Colic lymph node (tissue), 1 donor: ENCODE measurements around a stretch of chr7.

DNA sequence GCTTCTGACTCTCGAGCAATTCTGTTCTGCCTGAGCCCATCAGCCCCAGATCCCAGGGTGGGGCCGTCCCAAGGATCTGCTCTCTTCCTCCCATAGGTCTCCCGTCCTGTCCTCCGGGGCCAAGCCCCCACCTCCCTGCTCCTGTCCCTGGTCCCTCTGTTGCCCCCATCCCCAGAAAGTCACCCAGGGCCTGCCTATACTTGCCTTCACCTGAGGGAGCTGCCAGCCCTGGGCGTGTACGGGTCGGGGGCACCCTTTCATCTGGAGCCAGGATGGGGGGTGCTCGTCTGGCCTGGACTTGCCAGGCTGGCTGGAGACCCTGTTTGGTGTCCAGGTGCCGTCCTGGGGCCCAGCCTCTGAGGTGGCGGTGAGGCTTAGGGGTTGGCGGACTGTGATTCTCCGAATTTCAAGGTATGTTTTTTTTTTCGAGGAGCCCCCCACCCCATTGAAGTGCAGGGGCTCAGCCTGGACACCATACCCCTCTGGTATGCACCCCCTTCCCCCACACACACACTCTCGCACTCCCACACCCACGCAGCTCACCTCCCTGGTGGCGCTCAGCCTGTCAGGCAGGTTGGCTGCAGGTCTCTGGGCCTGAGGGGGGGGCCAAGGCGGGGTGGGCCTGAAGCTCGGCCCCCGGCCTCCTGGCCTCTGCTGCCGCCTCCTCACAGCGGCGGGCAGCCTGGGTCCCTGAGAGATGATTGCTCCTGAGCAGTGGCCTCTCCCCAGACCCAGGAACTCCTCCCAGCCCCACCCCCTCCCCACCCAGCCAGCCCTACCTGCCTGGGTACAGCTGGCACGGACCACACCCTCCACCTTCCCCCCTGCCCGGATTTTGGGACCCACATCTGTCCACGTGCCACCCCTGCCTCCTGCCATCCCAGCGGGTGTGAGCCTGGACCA is 4.4 kb upstream of the TMEM184A start:
- PRO-cap = no peak

GRCh38 chr7:1713583-1714291 is 43.7 kb downstream of the ELFN1 start:
- PRO-cap = no peak

- PRO-cap = no peak
These were observed 192.3 kb downstream of the ELFN1 start for GRCh38 chr7:1862191-1863000.

- PRO-cap = no peak
These were observed 249.6 kb downstream of the ELFN1 start for GRCh38 chr7:1919536-1920241.

GRCh38 chr7:1931260-1931761 is 261.2 kb downstream of the ELFN1 start:
- PRO-cap = no peak

GRCh38 chr7:1999516-1999877 is 233.2 kb downstream of the MAD1L1 start:
- PRO-cap = no peak

- PRO-cap = no peak
These were observed 153.0 kb downstream of the MAD1L1 start for GRCh38 chr7:2079485-2080468.

GRCh38 chr7:2082124-2082761 is 150.5 kb downstream of the MAD1L1 start:
- PRO-cap = no peak

DNA sequence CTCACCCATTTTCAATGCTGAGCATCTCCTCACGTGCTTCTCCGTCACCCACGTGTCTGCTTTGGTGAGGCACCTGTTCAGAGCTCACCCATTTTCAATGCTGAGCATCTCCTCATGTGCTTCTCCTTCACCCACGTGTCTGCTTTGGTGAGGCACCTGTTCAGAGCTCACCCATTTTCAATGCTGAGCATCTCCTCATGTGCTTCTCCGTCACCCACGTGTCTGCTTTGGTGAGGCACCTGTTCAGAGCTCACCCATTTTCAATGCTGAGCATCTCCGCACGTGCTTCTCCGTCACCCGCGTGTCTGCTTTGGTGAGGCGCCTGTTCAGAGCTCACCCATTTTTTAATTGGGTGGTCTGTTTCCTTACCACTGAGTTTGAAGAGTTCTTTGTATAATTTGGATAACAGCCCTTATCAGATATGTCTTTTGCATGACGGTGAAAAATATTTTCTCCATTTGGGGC is 99.7 kb downstream of the MAD1L1 start:
- PRO-cap = no peak

- PRO-cap = no peak
These were observed 2.2 kb upstream of the MAD1L1 start for GRCh38 chr7:2234755-2235474.

- PRO-cap = no peak
These were observed 25.0 kb downstream of the GRIFIN start for GRCh38 chr7:2451122-2451770.

- PRO-cap = unidirectional peak, plus-strand start at chr7:2529902
These were observed 9.8 kb downstream of the LFNG start for GRCh38 chr7:2529053-2530044.

GRCh38 chr7:2542254-2543433 is 12.7 kb downstream of the BRAT1 start:
- PRO-cap = no peak

DNA sequence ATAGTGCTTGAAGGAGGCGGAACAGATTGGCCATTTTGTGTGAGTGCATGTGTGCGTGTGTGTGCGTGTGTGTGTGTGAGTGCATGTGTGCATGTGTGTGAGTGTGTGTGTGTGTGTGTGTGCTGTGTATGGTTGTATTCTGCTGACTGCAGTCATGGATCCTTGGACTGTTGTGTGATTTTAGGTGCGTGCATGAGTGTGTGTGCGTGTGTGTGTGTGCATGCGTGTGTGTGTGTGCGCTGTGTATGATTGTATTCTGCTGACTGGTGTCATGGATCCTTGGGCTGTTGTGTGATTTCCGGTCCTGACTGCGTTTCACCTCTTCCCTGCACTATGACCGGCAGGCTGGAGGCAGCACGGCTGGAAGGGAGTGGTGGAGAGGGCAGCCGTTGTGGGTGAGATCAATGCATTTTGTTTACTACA is 6.3 kb downstream of the IQCE start:
- PRO-cap = no peak

DNA sequence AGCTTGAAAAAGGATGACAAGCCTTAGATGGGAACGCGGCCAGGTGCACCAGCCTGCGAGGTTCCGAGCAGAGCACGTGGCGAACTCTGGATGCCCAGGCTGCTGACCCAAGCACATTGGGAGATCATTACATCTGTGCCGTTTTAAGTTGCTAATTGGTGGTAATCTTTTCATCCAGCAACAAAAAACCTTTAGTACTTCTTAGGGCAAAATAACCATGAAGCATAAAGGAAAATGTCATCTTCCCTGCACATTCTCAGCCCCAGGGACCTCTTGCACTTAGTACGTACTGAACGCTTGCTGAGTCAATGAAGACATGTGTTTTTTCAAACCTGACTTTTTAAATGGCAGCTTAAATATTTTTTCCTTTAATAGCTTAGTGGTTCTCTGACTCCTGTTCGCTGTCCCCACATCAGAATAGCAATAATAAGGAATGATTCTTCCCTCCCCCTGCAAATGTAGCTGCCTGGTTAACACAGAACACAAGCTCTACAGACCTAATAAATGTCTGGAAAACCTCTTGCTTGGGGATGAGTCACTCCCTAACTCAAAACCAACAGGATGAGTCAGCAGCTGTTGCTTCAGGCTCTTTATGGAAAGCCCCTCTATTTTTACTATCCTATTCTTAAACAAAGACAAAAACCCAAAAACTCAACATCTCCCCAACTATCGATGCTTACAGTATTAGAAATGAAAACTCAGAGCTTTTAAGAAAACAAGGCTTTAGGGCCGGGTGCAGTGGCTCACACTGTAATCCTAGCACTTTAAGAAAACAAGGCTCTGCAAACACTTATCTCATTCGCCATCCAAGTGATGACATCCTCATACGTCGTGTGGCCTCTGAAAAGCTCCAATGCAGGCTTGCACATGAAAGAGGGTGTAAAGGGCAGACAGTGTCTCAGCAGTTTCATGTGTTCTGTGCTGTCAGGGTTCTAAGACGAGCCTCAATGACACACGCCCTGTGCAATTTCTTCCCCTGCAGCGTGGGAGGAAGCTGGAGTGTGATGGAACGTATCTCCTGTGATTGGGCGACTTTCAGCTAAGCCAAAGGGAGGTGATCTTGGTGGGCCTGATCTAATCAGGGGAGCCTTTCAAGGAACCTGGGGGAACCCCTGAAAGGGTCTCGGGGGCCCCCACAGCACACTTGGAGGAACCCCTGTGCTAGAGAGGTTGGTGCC is 69.9 kb downstream of the AMZ1 start:
- PRO-cap = unidirectional peak, plus-strand start at position 868 of the sequence; unidirectional peak, plus-strand start at position 910 of the sequence

- PRO-cap = no peak
These were observed 56.7 kb downstream of the GNA12 start for GRCh38 chr7:2787245-2787957.

DNA sequence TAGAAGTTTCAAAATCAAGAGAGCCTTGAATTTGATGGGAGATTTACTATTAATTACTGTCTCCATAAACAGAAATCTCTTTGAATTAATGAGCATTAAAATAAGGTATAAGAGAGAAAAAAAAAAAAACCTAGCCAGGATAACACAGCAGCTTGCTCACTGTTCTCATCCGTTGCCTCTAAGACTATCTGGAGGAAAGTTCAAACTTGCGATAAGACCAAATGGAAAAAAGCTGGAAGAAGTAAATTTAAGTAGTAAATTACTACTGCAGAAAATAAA is 36.7 kb downstream of the GNA12 start:
- PRO-cap = no peak

DNA sequence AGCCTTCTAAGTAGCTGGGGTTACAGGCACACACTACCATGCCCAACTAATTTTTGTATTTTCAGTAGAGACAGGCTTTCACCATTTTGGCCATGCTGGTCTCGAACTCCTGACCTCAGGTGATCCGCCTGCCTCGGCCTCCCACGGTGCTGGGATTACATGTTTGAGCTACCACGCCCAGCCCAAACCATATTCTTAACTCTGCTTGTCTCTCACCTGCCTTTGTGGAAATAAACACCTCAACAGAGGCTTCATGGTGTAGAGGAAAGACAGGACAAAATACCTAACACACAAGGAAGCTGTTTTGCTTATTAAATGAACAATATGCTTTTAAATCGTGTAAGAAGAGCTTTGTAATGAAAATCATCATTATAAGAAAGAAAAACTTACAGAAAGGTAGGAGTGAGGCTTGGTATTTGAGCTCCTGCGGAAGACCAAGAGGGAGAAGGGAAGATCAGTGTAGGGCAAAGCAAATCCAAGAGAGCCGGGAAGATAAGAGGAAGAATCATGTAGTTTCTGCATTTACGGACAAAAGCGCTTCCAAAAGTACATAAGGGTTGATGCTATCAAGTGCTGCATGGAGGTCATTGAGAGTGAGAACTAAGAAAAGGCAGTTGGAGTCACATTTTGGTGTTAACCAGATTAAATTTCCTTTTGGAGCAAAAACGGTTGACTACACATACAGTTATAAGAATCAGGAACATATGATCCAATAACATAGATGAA is 109.8 kb downstream of the SDK1 start:
- PRO-cap = no peak

GRCh38 chr7:3518745-3519187 is 217.7 kb downstream of the SDK1 start:
- PRO-cap = no peak

DNA sequence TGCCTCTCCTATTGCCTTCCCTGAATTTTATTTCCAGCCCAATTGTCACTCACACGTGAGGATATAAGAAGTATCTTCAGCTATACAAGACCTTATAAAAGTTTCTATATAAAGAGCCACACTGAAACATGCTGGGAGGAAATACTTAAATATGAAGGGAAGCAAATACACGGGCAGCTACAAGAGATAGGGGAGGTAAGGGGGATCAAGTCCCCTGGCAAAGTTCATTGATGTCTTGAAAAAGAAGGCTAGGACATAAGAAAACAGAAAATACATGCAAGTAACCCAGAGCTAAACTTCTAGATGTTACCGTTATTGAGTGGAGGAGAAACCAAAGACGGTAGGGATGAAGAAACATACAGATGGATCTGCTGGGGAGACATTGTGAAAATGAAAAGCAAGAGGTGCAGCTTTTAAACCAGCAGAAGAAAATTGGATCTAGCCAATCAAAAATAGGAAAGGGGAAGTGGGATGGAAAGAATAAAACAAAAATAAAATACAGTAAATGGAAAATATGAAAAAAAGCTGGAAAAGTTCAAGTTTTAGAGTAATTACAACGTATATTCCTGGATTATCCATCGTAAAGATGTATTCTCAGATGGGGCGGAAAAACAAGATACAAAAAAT is 261.8 kb downstream of the SDK1 start:
- PRO-cap = no peak